Transverse colon (tissue), 4 donors: ENCODE data around the gene STX11.

GRCh38 chr6:143535221-143535772, 23.8 kb upstream of the FUCA2 start:
- PRO-cap, result no peak
- RAMPAGE, long total RNA, 4 experiments, result no peak in any of the 4 experiments

GRCh38 chr6:143581937-143582458, 70.5 kb upstream of the FUCA2 start:
- PRO-cap, result no peak
- RAMPAGE, long total RNA, 4 experiments, result no peak in any of the 4 experiments

- PRO-cap, result no peak
- RAMPAGE, long total RNA, 4 experiments, result no peak in any of the 4 experiments
Measured at GRCh38 chr6:143629601-143630000, 48.2 kb upstream of the PHACTR2 start.

GRCh38 chr6:143844019-143844431, 887 bp downstream of the LTV1 start:
- PRO-cap, result no peak
- RAMPAGE, long total RNA, 4 experiments, result no peak in any of the 4 experiments

DNA sequence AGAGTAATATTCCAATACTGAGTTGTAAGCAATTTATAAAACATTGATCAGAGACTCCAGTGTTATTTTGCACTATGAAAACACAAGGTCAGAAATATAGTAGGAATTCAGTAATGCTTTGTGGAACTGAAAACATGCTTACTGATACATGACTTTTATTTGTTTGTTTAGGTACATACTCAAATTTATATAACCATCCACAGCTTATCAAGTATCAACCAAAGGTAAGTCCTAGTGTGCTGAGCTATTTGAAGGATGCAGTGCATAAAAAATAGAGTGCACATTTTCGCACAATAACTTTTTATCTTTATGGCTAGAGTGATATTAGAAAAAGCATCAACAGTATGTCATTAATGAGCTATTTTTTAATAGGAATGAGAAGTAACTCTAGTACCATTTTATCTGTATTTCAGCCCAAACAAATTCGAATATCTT, 1.6 kb upstream of the ZC2HC1B start:
- PRO-cap, result no peak
- RAMPAGE, long total RNA, 4 experiments, result start-site peak on the plus strand in 3 of 4 experiments, centred at positions 157 to 200 of the sequence, 12 to 26 reads per replicate

- PRO-cap, result no peak
- RAMPAGE, long total RNA, 4 experiments, result no peak in any of the 4 experiments
Measured at GRCh38 chr6:143950832-143951362, 57.2 kb downstream of the PLAGL1 start.

DNA sequence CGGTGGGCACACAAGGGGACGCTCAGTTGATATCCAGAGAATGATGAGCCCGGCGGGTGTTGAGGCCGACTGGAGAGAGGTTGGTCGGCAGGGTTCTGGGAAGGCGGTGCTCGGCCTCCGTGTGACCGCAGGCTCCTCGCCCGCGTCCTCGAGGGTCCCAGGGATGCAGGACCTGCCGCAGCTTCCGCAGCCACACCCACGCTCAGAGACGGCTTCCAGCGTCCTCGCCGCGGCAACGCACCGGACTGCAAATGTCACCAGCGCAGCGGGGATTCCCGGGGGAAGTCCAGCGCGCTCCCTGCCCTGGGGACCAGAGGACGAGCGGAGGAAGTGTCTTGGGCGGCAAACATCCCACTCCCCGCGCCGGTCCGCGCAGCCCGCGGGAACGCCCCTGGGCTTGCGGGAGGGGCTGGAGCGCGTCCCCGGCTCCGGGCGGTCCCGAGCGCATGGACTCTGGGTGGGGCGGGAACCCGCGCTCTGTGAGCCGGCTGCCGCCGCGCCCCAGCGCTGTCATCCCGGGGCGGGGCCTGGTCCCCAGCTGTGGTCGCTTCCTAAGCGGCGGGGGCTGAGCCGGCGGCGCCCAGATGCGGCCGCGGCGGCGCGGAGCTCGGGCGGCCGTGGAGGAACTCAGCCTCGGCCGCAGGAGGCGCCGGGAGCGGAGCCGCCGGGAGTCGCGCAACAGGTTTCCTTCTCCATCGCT, at the start of gene STX11:
TSS of gene STX11 (plus strand) at position 583 of the 700 bp plus-strand sequence.
- PRO-cap, result bidirectional peak, plus-strand start at position 583 of the sequence, minus-strand start at position 226 of the sequence
- RAMPAGE, long total RNA, 4 experiments, result start-site peak on the plus strand in 2 of 4 experiments, centred at position 580 of the sequence, 14 to 25 reads per replicate

DNA sequence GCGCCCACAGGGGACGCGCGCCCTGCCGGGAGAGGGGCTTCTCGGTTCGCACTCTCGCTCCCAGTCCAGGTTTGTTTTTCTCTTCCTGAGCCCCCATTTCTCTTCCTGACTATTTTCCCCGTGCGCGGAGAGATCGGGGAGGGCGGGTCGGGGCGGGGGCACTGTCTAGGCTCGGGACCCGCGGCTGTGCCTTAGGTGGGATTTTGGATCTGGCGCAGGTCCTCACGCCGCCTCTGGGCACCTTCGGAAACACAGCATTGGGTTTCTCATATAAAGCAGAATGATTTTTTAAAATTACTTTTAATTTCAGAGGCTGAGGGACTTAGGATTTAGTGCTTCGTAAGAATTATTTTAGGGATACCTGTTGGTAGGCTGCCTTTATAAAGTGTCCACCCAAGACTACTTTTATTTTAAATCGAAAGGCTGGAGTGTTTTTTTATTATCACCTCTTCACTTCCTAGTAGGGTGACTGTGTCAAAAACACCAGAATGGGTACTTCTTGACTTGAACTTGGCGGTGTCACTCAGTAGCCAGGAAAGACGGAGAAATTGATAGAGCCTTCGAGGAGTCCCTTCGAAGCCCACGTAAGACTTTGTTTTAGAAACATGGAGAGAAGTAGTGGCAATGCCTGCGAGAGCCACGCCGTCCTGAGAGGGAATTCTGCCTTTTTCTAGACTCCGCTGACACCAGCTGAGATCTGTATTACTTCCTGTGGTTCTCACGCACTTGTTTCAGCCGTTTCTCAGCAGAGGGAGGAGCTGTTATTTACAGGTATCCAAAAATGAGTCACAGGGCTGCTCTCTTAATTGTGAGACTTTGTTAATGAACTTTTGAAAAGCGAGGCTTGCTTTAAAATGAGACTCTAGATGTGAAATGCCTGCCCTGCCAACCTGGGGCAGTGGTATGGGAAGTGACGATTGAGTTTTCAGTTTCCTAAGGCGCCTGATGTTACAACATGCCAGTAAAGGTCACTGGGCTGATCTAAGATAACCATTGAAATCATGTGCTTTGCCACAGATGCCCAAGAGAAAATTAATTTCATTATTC, 641 bp downstream of the STX11 start:
- PRO-cap, result bidirectional peak, plus-strand start at position 993 of the sequence, minus-strand start at position 659 of the sequence
- RAMPAGE, long total RNA, 4 experiments, result no peak in any of the 4 experiments

DNA sequence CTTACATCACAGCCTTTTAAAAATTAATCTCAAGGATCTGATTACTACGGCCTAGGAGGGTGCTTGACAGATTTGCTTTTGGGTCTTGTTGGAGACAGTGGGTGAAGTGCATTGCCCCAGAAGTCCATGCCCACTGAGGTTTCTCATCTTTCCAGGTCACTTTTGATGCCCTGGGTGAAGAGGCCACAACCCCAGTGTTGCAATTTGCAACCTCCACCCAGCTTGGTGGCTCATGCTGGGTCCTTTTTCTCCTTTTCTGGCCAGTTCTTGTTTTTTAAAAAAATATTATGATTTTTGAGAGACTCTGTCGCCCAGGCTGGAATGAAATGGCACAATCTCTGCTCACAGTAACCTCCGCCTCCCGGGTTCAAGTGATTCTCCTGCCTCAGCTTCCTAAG, 9.4 kb downstream of the STX11 start:
- PRO-cap, result no peak
- RAMPAGE, long total RNA, 4 experiments, result no peak in any of the 4 experiments

GRCh38 chr6:144326752-144327668, 41.9 kb downstream of the UTRN start:
- PRO-cap, result no peak
- RAMPAGE, long total RNA, 4 experiments, result no peak in any of the 4 experiments

DNA sequence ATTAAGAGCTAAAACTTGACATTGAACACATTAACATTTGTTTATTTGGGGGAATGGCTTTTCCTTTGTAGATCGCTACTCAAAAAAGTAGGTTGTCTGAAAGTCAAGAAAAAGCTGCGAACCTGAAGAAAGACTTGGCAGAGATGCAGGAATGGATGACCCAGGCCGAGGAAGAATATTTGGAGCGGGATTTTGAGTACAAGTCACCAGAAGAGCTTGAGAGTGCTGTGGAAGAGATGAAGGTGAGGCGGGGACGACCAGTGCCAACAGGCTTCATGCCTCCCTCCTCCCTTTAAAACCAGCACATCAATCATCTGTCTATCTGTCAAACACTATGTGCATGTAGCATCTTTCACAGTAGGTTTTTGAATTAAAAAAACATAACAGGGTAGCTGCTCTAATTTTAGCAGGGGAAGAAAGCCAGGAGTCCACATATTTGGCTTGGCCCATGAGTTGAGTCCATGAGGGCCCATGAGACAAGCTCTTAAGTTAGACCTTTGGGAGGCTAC, 194.7 kb downstream of the UTRN start:
- PRO-cap, result no peak
- RAMPAGE, long total RNA, 4 experiments, result start-site peak on the plus strand in 1 of 4 experiments, centred at position 165 of the sequence, 27 reads per replicate

DNA sequence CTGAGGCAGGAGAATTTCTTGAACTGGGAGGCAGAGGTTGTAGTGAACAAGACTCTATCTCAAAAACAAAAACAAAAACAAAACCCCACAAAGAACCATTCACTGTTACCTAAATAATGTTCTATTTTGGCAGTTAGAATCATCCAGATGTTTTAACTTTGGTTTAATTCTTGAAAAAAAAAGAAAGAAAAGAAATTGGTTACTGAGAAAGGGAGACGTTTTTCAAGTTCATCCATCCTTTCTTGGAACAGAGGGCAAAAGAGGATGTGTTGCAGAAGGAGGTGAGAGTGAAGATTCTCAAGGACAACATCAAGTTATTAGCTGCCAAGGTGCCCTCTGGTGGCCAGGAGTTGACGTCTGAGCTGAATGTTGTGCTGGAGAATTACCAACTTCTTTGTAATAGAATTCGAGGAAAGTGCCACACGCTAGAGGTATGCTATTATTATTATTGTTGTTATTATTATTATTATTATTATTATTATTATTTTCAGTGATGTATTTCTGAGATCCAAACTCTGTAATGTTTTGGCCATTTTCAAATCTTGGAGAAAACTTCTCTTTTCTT, 196.9 kb downstream of the UTRN start:
- PRO-cap, result no peak
- RAMPAGE, long total RNA, 4 experiments, result start-site peak on the plus strand in 1 of 4 experiments, centred at position 329 of the sequence, 18 reads per replicate

DNA sequence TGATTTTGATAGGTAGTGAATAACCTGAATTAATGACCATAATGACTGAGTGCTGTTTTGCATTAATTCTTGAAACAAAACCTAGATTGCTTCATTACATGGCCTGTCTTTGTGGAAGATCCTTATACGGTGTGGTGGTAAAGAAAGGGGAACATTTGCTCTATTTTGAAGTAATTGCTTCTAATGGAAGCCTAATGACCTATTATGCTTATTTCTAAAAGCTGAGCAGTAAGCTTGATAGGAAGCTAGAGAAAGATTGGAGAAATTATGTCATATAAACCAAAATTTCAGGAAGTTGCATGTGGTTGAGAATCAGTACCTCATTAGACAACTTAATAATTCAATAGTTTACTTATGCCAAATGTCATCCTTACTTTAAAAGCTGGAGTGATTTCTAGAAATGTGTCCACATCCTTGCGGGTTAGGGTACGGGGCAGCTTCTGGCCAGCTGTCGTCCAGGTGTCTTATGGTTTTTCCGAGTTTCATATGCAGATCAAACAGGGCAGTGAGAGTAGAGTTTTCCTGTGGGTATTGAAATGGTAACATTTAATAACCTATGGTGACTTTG, 310.8 kb downstream of the UTRN start:
- PRO-cap, result no peak
- RAMPAGE, long total RNA, 4 experiments, result no peak in any of the 4 experiments

DNA sequence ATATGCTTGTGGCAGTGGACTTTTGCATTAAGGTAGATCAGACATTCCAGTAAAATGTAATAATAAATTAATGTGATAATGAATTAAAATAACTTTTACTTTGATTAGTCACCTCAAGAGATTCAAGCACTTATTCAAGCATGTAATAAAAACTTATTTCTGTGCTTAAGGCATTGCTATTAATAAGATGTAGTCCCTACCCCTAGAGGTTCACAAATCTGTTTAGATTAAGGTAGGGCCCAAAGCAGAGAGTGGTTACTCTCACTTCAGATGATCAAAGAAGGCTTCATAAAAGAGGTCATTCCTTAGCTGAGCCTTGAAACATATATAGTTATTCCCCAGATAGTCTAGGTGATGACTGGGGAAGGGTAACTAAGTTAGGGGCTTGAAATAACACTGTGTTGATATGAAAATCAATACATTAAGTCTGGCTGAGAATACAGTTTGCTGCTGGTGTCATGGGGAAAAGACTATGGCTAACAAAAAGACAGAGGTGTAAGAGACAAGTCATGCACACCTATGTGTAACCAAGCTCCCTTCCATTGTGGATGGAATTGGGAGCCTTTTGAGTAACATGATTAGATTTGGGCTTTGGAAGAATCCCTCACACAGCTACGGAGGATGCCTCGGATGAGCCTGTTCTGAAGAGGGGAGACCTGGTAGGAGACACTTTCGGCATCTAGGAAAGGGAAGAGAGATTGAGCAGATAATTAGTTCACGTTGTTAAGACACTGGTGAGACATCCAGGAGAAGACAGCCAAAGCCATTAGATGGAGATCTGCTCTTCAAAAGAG, 395.5 kb downstream of the UTRN start:
- PRO-cap, result no peak
- RAMPAGE, long total RNA, 4 experiments, result no peak in any of the 4 experiments

- PRO-cap, result no peak
- RAMPAGE, long total RNA, 4 experiments, result no peak in any of the 4 experiments
Measured at GRCh38 chr6:144977116-144978013, 692.2 kb downstream of the UTRN start.

DNA sequence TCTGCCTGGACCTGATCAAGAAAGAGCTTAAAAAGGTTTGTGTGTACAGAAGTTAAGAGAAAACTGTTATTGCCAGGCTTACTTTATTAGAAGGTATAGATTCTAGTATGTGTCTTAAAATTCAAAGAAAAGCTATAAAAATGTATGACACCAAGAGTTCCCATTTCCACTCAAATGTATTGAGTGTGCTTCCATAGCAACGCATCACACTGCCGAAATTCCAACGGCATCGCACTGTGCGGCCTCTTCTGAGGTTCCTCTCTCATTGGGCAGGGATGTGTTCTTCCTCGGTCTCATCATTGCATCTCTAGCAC, 171.4 kb downstream of the ADGB start:
- PRO-cap, result no peak
- RAMPAGE, long total RNA, 4 experiments, result no peak in any of the 4 experiments

- PRO-cap, result no peak
- RAMPAGE, long total RNA, 4 experiments, result no peak in any of the 4 experiments
Measured at GRCh38 chr6:146876350-146877043, 277.7 kb downstream of the ADGB start.

GRCh38 chr6:146884158-146885284, 285.7 kb downstream of the ADGB start:
- PRO-cap, result no peak
- RAMPAGE, long total RNA, 4 experiments, result no peak in any of the 4 experiments

- PRO-cap, result no peak
- RAMPAGE, long total RNA, 4 experiments, result no peak in any of the 4 experiments
Measured at GRCh38 chr6:146886573-146887299, 288.0 kb downstream of the ADGB start.

DNA sequence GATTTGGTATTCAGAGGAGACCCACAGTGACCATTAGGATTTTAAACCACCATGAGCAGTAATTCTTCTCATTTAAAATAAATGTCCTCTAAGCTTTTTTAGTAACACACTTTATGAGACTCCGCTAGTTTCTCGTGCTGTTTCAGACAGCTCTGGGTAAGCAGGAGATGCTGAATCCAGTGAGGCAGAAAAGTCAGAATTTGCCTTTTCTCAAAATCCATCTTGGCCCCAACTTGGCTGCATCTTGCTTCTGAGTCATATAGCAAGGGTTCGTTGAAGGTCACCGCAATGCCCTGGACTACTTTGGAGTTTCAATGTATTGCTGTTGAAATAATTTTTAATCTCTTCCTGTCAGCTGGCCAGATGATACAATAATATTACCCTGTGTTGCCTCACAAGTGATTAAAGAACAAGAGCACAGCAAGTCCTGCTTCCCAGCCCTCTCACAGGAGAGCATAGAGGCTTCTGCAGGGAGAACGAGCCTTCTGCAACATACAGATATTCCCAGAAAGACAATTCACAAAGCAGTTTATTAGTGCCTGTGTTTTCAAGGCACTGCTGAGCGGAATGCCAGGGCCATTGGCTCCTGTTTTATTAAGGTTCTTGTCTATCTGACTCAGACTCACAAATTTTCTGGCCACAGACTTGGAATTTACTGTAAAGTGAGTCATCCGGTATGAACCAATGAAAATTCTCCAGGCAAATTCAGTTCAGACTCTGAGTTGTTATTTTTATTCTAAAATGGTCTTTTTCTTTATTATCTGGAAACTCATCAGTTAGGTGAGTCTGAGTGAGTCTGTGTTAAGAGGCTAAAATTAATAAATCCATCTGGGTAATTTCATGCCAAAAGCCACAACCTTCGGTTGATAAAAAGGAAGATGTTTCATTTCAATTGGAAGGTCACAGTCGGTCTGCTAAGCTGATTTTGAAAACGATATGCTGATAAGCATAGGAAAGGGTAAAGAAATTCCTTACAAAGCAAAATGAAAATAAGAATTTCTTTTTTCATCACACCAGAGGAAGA, 289.6 kb upstream of the STXBP5 start:
- PRO-cap, result no peak
- RAMPAGE, long total RNA, 4 experiments, result no peak in any of the 4 experiments